Urinary bladder (tissue), 3 donors: ENCODE data around the gene SPATA4.

GRCh38 chr4:173528228-173528833 lies 1.7 kb downstream of the HAND2 start:
- PRO-cap: bidirectional peak, plus-strand start at chr4:173528662, minus-strand start at chr4:173528548
- RAMPAGE, long total RNA: no peak

GRCh38 chr4:173538525-173539616 lies 8.8 kb upstream of the HAND2 start:
- PRO-cap: bidirectional peak, plus-strand start at chr4:173538801, minus-strand start at chr4:173538788; unidirectional peak, minus-strand start at chr4:173539264
- RAMPAGE, long total RNA: no peak

- PRO-cap: unidirectional peak, minus-strand start at chr4:173744176
- RAMPAGE, long total RNA: no peak
Measured at GRCh38 chr4:173743978-173744280, 213.9 kb upstream of the HAND2 start.

DNA sequence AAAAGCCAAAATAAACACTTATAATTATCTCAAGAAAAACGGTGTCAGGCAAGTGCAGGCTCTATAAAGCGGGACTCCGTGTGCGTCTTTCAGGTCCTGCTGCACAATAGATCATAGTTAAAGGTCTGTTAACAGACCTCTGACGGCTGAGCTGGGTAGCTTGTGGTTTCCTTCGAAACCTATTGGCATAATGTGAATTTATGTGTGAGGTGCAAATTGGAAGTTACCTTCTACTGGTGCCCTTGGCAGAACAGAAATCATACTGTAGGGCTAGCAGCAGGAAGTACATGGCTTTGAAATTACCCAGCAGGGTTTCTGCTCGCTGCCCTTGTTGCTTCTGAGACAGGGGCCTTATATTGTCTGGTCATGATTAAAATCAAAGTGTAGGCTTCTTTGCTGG lies 216.4 kb upstream of the HAND2 start:
- PRO-cap: no peak
- RAMPAGE, long total RNA: no peak

DNA sequence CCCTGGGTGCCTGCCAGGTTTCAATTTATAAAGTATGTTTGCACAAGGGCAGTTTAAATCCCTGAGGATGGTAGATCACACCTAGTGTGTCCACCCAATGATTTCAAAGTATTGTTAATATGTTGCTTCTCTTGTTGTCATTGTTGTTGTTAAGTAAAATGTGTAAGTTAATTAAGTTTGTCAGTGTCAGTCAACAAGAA lies 25.6 kb downstream of the HPGD start:
- PRO-cap: no peak
- RAMPAGE, long total RNA: no peak

- PRO-cap: no peak
- RAMPAGE, long total RNA: no peak
Measured at GRCh38 chr4:174532375-174532816, 10.1 kb upstream of the HPGD start.

DNA sequence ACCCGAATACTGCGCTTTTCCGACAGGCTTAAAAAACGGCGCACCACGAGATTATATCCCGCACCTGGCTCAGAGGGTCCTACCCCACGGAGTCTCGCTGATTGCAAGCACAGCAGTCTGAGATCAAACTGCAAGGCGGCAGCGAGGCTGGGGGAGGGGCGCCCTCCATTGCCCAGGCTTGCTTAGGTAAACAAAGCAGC lies 101.8 kb downstream of the ADAM29 start:
- PRO-cap: no peak
- RAMPAGE, long total RNA: no peak

DNA sequence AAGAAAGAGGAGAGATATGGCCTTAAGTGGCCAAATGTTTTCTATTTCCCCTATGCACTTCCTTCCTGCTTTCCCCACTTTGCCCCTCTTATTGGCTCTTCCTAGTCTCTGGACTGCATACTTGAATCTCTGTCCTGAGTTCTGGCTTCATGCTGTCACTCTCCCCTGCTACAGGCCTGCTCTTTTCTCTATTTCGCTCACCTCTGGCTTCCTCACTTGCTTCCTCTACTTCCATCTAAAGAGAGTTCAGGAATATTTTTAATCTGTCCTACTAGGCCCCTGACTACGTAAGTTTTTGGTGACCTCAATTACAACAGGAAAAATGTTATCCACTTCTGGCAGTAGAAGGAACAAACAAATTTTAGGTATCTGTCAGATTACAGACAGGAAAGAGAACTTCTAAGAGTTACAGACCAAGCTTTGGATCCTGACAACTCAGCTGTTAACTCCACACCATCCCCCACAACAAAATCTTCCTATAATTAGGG lies 65.7 kb upstream of the WDR17 start:
- PRO-cap: no peak
- RAMPAGE, long total RNA: no peak

DNA sequence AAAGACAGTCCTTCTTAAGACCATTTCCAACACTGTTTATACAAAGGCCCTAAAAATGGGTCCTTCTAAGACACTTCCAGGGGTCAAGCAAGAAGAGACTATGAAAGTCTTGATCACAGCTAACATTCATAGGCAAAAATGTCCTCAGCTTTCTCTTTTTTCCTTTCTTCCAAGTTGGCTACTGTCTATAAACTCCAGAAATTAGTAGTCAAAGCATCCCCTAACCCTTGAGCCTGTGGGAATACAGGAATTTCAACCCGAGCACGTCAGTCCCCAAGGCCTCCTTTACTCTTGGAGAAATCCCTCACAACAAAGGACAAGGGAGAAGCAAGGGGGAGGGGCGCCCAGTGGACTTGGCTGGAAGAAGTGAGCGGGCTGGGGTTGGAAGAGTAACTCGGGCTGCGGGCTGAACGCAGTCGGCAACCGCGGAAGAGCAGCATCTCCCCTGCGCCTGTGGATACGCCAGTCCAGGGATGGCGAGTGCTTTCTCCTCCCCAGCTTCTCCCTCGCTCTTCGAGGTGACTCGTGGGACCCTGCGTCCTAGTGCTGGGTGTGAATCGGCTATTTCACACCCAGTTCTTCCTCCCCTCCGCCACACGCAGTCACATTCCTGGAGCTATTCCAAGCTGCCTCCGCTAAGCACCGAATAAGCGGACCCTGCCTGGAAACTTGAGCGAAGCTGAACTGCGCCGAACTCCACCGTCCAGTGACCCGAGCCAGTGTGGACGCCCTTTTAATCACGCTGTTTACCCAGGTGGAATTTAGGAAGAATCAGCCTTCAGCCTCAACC lies 64.5 kb upstream of the WDR17 start:
- PRO-cap: unidirectional peak, plus-strand start at position 392 of the sequence
- RAMPAGE, long total RNA: no peak

DNA sequence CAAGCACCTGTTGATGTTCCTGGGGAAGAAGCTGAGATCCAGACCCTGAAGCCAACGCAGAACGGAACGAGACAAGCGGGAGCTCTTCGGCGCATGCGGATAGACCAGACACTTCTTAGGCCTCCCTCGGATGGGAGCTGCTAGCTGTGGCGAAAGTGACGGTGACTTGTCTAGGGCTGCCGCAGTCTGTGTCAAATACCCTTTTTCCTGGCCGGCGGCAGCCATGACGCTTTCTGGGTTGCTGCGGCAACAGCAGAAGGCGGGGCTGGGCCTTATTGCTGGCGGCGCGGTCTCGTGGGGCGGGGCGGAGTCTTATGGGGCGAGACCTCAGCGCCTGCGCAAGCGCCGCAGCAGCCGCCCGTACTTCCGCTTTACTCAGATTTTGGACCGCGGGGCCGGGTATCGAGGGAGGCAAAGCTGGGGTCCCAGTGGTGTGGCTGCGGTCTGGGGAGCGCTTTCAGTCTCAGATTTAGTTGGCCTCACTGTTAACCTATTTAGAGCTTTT lies at the start of gene SPATA4:
SPATA4 (minus strand) TSS at position 248 of the 505 bp plus-strand sequence.
- PRO-cap: bidirectional peak, plus-strand start at position 378 of the sequence, minus-strand start at position 168 of the sequence
- RAMPAGE, long total RNA: no peak

GRCh38 chr4:176296427-176296626 lies 23.4 kb upstream of the SPCS3 start:
- PRO-cap: unidirectional peak, plus-strand start at chr4:176296518
- RAMPAGE, long total RNA: no peak

DNA sequence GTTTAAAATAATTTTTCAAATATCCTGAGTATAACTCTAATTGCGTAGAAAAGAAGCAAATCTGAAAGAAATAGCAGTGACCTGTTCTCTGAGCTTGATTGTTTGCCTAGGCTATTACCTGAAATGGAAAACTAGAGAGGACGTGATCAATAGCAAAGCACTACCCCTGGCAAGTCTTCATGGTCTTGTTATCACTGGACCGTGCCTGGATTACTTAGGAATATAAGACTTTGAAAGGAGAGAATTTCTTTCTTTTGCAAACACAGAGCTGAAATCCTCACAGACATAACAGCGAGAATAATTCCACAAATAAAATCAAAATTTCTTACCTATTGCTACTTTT lies 880.6 kb upstream of the AGA start:
- PRO-cap: no peak
- RAMPAGE, long total RNA: no peak

- PRO-cap: no peak
- RAMPAGE, long total RNA: no peak
Measured at GRCh38 chr4:179169869-179170358, 1727.7 kb upstream of the AGA start.

GRCh38 chr4:180057824-180058171 lies 2185.4 kb upstream of the TENM3 start:
- PRO-cap: no peak
- RAMPAGE, long total RNA: no peak

- PRO-cap: bidirectional peak, plus-strand start at chr4:183506110, minus-strand start at chr4:183505971; unidirectional peak, minus-strand start at chr4:183506310
- RAMPAGE, long total RNA: no peak
Measured at GRCh38 chr4:183505431-183506608, 962 bp downstream of the ING2 start.

DNA sequence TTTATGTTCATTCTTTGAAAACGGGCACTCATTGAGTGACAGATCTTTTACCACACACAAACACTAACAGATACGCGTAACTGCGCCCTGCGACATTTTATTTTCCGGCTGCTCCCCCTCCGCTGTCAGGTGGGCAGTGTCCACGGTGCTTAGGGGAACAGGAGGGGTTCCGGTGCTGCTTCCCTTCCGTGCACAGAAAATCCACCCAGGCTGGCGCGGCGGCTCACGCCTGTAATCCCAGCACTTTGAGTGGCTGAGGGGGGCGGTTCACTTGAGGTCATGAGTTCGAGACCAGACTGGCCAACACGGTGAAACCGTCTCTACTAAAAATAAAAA lies 62.6 kb downstream of the TRAPPC11 start:
- PRO-cap: unidirectional peak, plus-strand start at position 195 of the sequence
- RAMPAGE, long total RNA: no peak

DNA sequence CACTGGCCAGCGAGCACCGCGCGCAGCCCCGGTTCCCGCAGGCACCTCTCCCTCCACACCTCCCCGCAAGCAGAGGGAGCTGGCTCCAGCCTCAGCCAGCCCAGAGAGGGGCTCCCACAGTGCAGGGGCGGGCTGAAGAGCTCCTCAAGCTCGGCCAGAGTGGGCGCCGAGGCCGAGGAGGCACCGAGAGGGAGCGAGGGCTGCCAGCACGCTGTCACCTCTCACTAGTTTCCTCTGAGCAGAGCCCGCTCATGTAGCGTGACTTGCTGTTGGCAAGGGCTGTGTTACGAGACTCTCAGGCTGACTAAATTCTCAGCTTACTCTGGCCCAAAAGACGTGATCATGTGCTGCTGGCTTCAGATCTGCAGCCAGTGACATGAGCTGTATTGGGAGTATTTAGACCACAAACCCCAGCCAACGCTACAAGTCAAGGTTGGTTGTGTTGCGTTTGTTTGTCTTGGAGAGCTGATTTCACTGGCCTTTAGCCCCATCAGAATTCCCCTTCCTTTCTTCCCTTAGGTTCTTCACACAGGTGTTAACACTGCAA lies 87.8 kb downstream of the TRAPPC11 start:
- PRO-cap: no peak
- RAMPAGE, long total RNA: no peak

DNA sequence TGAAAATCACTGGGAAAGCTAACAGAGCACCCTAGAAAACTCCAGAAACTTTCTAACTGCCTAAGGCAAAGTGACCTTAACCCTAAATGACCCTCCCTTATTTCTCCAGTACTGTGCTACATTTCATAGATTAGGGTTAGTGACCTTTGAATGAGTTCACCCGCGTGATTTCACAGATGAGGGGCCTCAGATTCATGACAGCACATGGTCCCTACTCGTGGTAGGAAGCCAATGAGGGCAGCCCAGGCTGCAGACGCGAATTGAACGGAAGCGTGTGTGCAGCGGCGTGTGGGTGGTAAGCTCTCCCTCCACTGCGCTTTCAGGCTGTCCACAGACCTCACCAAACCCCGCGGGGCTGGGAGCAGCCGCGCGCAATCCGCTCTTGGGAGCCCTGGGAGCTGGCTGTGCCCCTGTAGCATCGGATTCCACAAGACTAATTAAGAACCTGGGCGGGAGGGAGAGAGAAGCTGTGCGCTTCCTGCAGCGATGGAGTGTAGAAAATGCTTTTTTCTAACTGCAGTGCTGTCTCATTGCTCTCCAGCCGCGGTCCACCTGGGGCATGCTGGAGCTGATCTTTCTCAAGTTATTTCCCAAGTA lies 134.8 kb downstream of the STOX2 start:
- PRO-cap: no peak
- RAMPAGE, long total RNA: no peak

DNA sequence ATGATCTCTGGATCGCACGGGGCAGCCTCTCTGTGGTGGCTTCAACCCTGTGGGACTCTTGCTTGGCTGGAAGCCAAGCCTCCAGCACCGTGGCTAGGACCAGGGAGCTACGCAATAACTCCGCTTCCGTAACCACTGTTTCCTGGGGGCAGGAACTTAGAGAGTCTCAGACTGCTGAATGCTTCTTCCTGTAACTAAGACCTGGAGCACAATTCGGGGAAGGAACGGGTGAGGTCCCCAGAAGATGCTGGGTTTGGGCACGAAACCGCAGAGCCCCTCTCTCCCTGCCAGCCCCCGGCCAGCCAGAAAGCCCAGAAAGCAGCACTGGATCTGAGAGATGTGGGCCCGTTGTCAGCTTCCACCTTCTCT lies 12.5 kb upstream of the ENPP6 start:
- PRO-cap: no peak
- RAMPAGE, long total RNA: no peak

DNA sequence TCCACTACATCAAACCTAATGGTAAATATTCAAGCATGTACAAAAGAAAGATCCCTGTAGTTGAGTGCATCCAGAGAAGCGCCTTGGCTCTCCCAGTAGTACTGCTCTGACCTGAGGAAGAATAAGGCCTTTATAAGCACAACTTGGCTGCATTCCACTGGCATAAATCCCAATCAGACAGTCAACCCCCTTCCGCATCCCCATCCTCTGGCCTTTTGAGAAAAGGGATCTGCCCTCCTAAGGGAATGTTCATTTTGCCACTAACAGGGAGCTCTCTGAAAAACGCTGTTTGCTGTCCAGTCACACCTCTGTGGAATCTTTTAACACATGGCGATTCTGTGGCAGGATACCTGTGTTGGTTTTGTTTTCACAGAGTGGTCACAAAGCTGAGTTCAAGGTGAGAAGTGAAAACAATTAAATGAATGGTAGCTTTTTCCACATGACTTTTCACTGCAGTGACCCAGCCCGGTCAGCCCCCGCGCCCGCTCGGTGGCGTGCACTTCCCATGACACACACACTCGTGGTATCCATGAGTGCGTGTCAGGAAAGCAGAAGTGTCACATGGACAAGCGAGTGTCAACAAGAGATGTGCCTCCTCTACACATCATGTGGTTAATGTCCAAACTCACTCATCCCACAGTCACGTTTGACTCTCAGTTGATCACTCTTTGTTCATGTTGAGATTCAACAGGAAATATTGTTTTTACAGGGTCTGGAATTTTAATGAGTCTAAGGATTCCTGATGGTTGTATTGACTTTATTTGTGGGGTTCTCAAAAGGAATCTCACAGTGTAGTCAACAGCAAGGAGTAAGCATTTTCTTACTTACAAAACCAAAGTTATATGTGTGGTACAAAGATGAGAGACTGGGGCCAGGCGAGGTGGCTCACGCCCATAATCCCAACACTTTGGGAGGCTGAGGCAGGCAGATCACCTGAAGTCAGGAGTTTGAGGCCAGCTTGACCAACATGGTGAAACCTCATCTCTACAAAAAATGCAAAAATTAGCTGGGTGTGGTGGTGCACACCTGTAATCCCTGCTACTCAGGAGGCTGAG lies 112.3 kb upstream of the ENPP6 start:
- PRO-cap: no peak
- RAMPAGE, long total RNA: no peak